Omental fat pad (tissue), 4 donors: ENCODE measurements around the genes POLR2M and MINDY2.

DNA sequence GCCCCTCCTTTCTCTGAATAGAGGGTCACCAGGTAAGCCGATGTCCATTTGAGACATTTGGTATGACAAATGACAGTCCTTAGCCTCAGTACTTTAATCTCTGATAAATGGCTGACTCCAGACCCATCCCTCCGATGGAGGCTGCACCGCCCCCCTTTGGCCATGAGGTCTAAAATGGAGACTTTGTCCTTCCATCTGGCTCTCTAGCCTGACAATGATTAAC is 10.9 kb upstream of the MYZAP start:
- PRO-cap = no peak
- RAMPAGE, long total RNA, 4 experiments = no peak in any of the 4 experiments

GRCh38 chr15:57706285-57707621 is at the start of gene POLR2M:
Gene POLR2M, plus strand, starts transcription at chr15:57706714.
- PRO-cap = no peak
- RAMPAGE, long total RNA, 4 experiments = start-site peak on the plus strand in 2 of 4 experiments, at chr15:57706708-57706730 at its widest, 230 to 258 reads per replicate

DNA sequence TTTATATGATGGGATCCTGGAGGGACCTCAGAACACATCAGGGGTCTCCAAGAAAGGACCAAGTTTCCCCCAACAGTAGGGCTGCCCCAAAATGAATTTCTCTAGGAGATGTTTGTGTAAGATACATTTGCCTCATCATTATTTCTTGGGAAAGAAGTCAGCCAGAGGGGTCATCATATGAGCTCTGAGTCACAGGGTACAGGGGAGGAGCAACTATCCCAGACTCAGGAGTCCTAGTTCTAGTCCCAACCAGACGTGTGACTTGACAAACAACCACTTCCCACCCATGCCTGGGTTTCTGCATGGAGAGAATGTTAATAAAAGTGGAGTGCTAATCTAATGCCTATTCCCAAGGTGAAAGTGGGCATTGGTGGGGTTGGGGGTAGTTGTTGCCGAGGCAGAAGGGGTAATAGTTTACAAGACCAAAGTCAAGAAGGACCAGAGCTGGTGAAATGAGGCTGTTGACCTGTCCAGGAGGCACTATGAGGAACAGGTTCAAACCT is 144.1 kb downstream of the ALDH1A2 start:
- PRO-cap = no peak
- RAMPAGE, long total RNA, 4 experiments = no peak in any of the 4 experiments

DNA sequence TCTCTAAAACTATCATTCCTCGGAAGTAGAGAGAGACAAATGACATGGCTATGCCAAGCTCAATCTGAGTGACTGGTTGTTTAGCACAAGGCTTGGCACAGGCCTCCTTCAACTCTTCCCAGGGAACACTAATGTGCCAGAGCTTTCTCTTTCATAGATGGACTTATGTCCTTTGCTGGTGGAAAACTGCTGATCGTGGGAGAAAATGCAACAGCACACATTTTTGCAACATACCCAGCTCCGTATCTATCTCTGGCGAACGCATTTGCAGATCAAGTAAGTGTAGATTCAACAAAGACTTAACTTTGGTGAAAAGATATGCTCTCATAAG is 36.5 kb downstream of the AQP9 start:
- PRO-cap = no peak
- RAMPAGE, long total RNA, 4 experiments = no peak in any of the 4 experiments

GRCh38 chr15:58310043-58310273 is 121.8 kb upstream of the LIPC start:
- PRO-cap = no peak
- RAMPAGE, long total RNA, 4 experiments = no peak in any of the 4 experiments

DNA sequence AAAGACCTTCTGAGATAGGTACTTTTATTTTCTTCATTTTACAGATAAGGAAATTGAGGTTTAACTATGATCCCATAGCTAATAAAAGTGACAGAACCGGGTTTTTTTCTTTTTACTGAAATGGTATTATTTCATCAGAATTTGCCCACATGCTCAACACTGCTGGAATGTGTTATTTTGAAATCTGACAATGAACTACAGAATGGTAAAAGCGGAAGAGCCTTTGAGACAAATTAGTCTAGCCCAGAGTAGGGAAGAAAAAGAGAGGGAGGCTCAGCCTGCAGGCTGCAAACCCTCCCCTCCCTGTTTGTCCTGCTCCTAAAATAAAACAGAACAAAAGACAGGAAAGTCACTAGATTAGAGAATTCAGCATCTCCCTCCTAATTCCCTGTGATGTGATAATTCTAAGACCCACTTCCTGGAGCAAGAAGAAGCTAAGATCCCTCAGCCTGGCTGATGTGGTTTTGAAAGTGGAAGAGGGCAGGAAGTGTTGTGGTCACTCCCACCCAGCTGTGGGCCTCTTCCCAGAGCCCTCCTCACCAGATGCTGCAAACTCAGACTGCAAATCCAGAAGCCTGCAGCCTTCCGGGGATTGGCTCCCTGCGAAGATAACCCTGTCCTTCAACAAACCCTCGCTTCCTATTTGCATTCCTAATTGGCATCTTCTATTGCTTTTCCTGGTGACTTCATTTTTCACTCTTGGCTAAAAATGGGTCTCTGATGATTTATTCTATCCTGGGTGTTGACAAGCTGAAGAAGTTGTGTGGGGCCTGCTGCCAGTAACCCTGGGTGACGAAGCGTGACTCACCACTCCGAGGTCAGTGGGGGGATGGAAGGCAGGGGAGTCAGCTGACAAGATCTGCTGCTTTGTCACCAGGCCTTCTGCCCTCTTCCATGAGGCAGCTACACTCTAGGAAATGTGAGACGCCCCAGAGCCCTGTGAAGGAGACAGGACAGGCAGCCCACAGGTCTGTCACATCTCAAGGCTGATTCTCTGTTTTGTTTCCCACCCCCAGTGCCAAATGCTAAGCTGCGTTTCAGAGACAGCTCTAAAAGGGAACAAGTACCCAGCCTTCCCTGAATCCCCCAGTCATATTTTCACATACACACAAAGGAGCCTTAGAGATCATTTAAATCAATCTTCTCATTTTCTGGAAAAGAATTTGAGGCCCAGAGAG is 99.9 kb upstream of the LIPC start:
- PRO-cap = no peak
- RAMPAGE, long total RNA, 4 experiments = no peak in any of the 4 experiments

DNA sequence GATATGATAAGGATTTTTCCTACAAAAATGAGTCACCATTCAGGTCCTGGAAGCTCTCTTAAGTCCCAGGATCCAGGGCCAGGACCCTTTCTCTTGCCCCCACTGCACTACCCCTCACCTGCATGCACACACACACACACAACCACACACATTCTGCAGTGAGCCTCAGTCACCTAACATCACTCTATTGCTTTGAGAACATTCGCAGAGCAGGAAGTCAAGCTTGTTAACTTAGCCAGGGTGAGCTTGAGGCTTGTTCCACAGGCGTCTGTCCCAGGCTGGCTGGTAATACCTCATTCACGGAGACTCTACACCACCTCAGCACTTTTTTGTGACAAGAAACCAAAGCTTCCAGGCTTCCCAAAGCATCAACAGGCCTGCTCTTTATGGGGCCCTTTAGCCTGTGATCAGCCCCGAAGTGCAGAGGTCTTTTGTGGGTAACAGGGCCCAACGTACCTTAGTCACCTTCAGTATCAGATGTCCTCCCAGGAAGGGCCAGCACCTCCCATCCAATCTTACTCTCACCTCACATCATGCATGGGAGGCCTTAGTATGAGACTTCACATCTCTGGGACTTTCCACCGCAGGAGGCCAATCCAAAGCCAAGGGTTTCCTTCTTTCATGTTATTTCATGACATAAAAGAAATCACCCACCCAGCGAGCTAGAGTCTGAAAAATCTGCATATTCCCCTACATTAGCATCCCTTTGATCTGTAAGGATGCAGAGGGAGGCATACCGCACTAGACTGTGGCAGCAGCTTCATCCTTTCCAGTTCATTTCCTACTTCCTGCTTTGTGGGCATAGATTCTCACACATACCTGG is 73.9 kb upstream of the LIPC start:
- PRO-cap = no peak
- RAMPAGE, long total RNA, 4 experiments = no peak in any of the 4 experiments

DNA sequence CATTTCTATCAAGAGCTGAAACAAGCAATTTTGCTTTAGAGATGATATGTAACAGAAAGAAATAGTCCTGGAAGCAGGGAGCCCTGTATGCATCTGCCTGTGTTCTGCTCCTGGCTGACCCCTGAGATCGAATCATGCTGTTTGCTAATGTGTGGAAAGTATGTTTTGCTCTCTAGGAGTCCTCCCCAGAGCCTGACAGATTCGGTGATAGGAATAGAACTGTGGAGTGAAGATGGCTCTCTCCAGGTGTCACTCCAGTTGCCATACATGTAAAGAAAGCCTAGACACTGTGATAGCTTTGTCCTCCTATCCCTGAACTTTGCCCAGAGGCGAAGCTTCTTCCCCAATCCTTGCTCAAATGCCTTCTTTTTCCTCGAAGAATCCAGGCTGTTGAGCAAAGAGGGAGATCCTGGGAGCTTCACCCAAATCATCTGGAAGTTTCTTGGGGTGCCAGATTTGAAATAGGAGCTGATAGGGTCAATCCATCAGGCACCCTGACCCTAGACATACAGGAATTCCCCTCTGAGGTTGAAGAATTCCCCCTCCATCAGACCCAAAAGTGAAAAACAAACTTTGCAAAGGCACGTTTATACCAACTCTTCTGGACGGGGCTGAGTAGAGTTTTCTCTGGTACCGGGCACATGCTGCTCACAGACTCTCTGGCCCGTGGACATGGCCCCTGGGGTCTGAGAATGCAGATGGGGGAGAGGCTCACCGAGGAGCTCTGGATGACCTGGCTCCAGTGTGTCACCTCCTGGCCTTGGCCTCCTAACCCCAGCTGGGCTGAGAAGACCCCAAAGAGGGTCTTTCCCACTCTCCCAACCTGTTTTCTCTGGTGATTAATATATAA is 11.4 kb upstream of the LIPC start:
- PRO-cap = no peak
- RAMPAGE, long total RNA, 4 experiments = no peak in any of the 4 experiments

- PRO-cap = no peak
- RAMPAGE, long total RNA, 4 experiments = no peak in any of the 4 experiments
Measured at GRCh38 chr15:58490399-58490927, 58.7 kb downstream of the LIPC start.

GRCh38 chr15:58520175-58521279 is 88.7 kb downstream of the LIPC start:
- PRO-cap = no peak
- RAMPAGE, long total RNA, 4 experiments = no peak in any of the 4 experiments

GRCh38 chr15:58552520-58553253 is 120.9 kb downstream of the LIPC start:
- PRO-cap = no peak
- RAMPAGE, long total RNA, 4 experiments = no peak in any of the 4 experiments

DNA sequence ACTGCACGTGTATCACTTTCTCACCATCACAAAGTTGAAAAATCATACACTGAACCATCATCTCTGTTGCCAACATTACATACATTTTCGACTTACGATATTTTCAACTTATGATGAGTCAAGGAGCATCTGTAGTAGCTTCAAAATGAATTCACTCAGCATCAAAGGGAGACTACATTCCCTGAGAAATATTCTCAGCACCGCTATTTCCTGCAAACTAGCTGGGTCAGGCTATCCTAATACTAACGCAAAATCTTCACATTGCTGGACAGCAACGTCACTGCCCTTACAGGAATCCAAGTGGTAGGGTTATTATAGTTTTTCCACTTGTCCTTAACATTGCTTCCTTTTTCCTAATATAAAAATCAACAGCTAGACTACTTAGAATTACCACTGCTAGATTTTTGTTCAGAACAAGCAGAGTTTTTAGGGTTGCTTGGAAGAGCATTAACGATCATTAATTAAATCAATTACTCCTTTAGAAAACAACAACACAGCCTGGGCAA is 7.1 kb downstream of the ADAM10 start:
- PRO-cap = no peak
- RAMPAGE, long total RNA, 4 experiments = no peak in any of the 4 experiments

GRCh38 chr15:58771061-58771929 is at the start of gene MINDY2:
Gene MINDY2, plus strand, starts transcription at chr15:58771302.
- PRO-cap = no peak
- RAMPAGE, long total RNA, 4 experiments = start-site peak on the plus strand in 1 of 4 experiments, at chr15:58771288-58771319 at its widest, 17 reads per replicate

DNA sequence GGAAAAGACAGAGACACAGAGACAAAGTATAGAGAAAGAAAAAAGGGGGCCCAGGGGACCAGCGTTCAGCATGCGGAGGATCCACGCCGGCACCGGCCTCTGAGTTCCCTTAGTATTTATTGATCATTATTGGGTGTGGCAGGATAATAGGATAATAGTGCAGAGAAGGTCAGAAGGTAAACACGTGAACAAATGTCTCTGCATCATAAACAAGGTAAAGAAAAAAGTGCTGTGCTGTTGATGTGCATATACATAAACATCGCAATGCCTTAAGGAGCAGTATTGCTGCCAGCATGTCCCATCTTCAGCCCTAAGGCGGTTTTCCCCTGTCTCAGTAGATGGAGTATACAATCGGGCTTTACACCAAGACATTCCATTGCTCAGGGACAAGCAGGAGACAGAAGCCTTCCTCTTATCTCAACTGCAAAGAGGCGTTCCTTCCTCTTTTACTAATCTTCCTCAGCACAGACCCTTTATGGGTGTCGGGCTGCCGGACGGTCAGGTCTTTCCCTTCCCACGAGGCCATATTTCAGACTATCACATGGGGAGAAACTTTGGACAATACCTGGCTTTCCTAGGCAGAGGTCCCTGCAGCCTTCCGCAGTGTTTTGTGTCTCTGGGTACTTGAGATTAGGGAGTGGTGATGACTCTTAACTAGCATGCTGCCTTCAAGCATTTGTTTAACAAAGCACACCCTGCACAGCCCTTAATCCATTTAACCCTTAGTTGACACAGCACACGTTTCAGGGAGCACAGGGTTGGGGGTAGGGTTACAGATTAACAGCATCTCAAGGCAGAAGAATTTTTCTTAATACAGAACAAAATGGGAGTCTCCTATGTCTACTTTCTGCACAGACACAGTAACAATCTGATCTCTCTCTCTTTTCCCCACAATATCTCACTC is 62.6 kb downstream of the MINDY2 start:
- PRO-cap = no peak
- RAMPAGE, long total RNA, 4 experiments = no peak in any of the 4 experiments

- PRO-cap = no peak
- RAMPAGE, long total RNA, 4 experiments = no peak in any of the 4 experiments
Measured at GRCh38 chr15:58893707-58894326, 39.7 kb downstream of the SLTM start.

GRCh38 chr15:59189317-59190019 is 17.2 kb upstream of the LDHAL6B start:
- PRO-cap = no peak
- RAMPAGE, long total RNA, 4 experiments = no peak in any of the 4 experiments

- PRO-cap = no peak
- RAMPAGE, long total RNA, 4 experiments = no peak in any of the 4 experiments
Measured at GRCh38 chr15:59208533-59209017, 1.9 kb downstream of the LDHAL6B start.

DNA sequence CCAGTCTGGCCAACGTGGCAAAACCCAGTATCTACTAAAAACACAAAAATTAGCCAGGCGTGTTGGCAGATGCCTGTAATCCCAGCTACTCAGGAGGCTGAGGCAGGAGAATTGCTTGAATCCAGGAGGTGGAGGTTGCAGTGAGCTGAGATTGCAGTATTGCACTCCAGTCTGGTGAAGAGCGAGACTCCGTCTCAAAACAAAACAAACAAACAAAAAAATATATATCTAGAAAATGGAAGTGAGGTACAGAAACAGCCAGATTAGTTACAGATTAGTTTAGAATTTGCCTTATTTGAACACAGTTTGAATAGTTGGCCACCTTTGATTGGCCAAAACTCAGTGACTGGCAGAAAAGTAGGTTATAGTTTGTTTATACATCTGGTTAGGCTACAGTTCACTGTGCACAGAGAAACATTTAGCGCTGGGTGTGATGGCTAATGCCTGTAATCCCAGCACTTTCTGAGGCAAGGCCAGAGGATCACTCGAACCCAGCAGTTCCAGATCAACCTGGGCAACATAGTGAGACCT is 51.6 kb downstream of the LDHAL6B start:
- PRO-cap = no peak
- RAMPAGE, long total RNA, 4 experiments = no peak in any of the 4 experiments

DNA sequence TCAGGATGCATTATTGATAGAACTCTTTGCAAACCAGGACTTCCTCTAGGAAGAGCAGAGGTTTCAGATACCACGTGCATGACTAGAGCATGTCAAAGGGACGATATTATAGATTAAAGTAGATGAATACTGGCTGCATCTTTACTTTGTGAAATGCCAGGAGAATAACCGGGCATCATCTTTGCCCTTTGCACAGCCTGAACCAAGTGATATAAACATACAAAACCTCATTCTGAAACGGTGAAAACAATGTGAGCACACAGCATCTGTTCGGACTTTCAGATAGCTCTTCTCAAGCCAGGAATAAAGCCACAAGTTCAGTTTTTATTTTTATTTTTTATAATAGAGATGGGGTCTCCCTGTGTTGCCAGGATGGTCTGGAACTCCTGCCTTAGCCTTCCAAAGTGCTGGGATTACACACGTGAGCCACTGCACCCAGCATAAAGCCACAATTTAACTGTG is 65.2 kb downstream of the LDHAL6B start:
- PRO-cap = no peak
- RAMPAGE, long total RNA, 4 experiments = no peak in any of the 4 experiments

- PRO-cap = no peak
- RAMPAGE, long total RNA, 4 experiments = no peak in any of the 4 experiments
Measured at GRCh38 chr15:59295350-59295844, 77.3 kb downstream of the MYO1E start.